Heart (tissue), 3 donors: ENCODE measurements around a stretch of chr12.

GRCh38 chr12:103946966-103948072 lies 9.7 kb downstream of the UQCC6 start:
- RAMPAGE, long total RNA, 2 experiments = no peak in any of the 2 experiments

GRCh38 chr12:103964686-103965417 lies 820 bp upstream of the TDG start:
- RAMPAGE, long total RNA, 2 experiments = no peak in any of the 2 experiments

- RAMPAGE, long total RNA, 2 experiments = no peak in any of the 2 experiments
Observed at GRCh38 chr12:104178059-104178348, 37.6 kb upstream of the TXNRD1 start.

- RAMPAGE, long total RNA, 2 experiments = no peak in any of the 2 experiments
Observed at GRCh38 chr12:104219267-104219799, 3.8 kb downstream of the TXNRD1 start.

DNA sequence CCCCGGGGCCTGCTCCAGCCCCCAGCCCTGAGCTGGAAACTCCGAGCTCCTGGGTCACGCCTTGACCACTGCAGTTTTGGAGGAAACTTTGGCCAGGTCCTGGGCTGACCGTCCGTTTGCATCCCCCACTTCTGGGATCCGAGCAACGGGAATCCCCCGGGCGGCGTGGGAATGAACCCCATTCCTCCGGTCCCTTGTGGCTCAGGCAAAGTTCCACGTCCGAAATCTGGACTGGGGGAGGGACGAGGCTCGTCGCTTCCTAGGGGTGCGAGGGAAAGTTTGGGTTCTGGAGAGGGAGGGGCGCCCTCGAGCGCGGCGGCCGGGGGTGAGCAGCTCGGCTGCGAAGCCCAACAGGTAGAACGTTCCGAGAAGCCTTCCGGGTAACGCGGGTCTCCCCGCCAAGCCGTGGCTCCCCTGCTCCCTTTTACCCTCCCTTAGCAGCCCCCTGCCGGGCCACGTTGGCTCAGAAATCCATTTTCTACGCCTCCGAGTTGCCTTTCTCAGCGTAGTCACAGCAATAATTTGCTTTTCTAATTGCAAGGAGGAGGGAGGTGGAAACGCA lies 1.5 kb downstream of the CHST11 start:
- RAMPAGE, long total RNA, 2 experiments = no peak in any of the 2 experiments

- RAMPAGE, long total RNA, 2 experiments = no peak in any of the 2 experiments
Observed at GRCh38 chr12:104482085-104483122, 25.7 kb downstream of the CHST11 start.

- RAMPAGE, long total RNA, 2 experiments = no peak in any of the 2 experiments
Observed at GRCh38 chr12:104486247-104486921, 29.6 kb downstream of the CHST11 start.

GRCh38 chr12:104596992-104597321 lies 140.2 kb downstream of the CHST11 start:
- RAMPAGE, long total RNA, 2 experiments = no peak in any of the 2 experiments

GRCh38 chr12:104649276-104650466 lies 192.9 kb downstream of the CHST11 start:
- RAMPAGE, long total RNA, 2 experiments = no peak in any of the 2 experiments

GRCh38 chr12:104669014-104669591 lies 212.4 kb downstream of the CHST11 start:
- RAMPAGE, long total RNA, 2 experiments = no peak in any of the 2 experiments

- RAMPAGE, long total RNA, 2 experiments = no peak in any of the 2 experiments
Observed at GRCh38 chr12:104669695-104670323, 213.1 kb downstream of the CHST11 start.

DNA sequence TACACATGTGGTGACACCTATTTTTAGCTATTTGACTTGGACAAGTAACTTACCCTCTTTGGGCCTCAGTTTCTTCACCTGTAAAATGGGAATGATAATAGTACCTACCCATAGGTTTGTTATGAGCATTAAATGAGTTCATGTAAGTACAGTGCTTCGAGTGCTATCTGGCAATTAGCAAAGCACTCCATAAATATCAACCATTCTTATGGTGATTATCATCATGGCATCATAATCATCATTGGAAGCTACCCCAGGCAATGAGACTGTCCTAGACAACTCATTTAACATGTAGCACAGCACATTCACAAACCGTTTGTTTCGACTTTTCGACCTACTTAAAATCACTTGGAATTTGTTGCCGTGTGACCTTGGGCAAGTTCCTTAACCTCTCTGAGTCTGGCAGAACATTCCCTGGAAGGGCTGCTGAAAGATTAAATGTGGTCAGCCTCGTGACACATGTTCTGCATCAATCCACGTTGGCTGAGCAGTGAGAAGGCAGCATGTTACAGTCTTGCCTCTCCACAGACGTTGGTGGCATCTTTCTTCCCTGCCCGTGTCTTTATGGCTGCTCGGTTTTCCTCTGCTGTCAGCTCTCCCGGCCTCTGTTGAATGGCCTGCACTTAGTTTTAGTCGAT lies 216.8 kb downstream of the CHST11 start:
- RAMPAGE, long total RNA, 2 experiments = no peak in any of the 2 experiments

DNA sequence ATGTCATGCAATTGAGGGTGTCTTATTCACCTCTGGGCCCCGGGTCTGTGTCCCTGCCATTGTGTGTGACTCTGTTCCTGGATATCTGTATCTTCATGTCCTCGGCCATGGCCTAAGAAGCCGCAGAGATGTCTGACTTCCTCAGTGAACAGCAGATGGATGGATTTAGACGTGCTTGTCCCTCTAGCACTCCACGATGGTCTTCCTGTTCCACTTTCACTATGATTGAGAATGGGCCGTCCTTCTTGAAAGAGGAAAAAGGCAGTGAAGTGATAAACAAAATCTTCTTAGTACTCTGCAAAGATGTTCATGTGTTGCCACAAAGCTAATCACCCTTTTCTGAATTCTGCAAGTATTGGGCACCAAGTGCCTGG lies 217.4 kb downstream of the SLC41A2 start:
- RAMPAGE, long total RNA, 2 experiments = no peak in any of the 2 experiments

DNA sequence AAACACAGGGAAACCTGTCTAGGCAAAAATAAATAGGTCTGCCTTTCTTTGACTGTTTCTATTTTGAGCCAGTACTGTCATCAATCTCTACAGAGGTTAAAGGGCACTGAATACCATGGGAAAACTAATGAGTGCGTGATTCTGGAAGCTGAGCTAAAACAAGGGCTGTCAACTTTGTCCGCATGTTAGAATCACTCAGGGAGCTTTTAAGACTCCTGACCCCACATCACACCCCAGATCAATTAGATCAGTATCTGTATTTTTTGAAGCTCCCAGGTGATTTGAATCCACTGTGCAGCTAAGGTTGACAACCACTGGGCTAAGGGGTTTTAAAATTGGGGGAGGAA lies 38.9 kb downstream of the NOPCHAP1 start:
- RAMPAGE, long total RNA, 2 experiments = no peak in any of the 2 experiments

GRCh38 chr12:105163922-105164350 lies 56.4 kb downstream of the WASHC4 start:
- RAMPAGE, long total RNA, 2 experiments = no peak in any of the 2 experiments

- RAMPAGE, long total RNA, 2 experiments = no peak in any of the 2 experiments
Observed at GRCh38 chr12:105191913-105192857, 43.8 kb downstream of the APPL2 start.

DNA sequence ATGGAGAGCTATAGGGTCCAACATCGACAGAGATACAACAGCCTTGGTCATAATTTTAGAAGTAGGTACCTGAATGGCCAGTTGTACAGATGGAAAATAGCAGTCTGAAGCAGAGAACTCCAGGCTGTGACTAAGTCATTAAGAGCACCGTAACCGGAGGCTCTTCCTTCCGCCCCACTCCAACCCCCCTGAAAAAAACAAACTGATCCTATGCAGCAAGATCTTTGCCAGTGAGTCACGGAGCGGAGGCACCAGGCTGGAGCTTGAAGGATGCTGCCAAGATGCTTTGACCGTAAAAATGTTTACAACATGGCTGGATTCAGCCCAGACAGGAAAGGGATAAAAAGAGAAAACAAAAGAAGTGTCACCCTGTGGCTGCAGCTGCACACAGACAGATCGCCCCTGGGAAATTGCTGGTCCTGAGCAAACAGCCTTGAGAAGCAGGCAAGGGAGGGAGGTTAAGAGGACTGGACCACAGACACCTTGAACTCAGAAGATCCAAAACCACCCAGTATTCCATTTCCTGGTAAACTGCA lies 204.5 kb downstream of the NUAK1 start:
- RAMPAGE, long total RNA, 2 experiments = no peak in any of the 2 experiments

DNA sequence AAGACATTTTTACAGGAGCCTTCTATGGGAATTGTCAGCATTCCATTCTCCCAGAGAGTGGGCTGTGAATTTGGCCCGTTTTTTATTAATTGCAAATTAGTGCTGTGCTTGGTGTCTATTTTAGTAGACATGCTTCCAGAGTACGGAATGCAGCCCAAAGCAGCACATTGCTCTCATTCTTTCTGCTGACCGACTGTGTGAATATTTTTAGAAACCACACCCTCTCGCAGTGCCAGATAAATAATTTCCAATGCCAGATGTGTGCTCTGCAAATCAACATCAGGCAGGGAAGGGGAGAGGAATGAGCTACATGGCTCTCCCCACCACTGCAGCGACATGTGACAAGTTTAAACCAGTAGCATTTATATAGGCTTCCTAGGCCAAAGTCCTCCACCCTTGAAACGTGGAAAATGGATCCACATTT lies 58.4 kb downstream of the NUAK1 start:
- RAMPAGE, long total RNA, 2 experiments = no peak in any of the 2 experiments

DNA sequence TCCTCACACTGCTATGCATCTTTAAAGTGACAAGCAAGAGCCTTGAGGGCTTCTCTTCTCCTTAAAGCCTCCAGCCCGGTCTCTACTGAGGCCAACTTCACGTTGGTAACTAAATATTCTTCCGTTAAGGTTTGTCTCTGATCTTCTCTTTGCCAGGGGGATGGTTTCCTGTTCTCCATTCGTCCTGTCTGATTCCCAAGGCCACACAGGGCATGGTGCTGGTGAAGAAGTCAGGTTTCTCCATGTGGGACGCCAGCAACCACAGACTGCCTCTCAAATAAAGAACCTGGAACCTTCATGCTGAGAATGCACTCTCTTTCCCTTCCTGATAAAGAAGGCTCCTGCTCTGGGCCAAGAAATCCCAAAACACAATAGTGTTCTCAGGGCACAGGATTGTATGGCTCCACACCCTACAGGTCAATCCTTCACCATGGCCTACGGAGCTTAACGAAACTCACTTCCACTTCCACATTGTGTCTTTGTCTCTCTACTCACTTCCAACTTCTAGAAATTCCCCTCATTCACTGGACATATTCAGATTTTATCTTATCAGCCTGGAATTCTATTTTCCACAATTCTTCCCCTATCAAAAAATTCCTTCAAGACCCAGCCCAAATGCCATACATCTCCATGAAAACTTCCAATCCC lies 35.7 kb downstream of the NUAK1 start:
- RAMPAGE, long total RNA, 2 experiments = no peak in any of the 2 experiments

GRCh38 chr12:106249147-106249493 lies 1.3 kb upstream of the CKAP4 start:
- RAMPAGE, long total RNA, 2 experiments = no peak in any of the 2 experiments